Occipital lobe (tissue), 2 donors: ENCODE results near the gene PRXL2B.

DNA sequence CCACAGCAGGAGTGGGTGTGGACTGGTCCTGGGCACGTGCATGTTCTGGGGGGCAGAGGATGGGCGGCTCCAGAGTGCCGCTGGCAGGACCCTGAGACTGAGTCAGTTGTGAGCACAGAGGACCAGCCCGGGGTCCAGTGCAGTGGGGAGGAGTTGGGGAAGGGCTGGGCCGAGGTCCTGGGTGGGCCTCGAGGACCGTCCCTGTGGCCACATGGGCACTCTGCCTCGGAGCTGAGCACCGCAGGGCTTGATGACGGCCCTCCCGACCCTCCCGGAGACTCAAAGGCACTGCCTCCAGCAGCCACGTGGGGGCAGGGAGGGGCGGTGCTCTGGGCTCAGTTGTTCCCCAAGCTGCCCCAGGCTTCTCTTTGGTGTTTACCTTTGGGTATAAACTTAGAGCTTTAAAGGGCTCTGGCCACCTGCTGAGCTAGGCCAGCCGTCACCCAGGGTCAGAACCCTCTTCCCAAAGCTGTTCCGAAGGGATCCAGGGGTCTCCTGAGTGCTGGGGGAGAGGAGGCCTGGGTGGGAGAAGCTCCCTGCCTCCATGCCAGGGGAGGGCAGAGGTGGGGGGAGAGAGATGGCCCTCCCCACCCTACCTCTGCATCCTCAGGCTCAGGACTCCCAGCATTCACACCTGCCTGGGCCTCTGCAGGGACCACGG, 79.9 kb downstream of the MORN1 start:
- RAMPAGE, long total RNA, result no peak

DNA sequence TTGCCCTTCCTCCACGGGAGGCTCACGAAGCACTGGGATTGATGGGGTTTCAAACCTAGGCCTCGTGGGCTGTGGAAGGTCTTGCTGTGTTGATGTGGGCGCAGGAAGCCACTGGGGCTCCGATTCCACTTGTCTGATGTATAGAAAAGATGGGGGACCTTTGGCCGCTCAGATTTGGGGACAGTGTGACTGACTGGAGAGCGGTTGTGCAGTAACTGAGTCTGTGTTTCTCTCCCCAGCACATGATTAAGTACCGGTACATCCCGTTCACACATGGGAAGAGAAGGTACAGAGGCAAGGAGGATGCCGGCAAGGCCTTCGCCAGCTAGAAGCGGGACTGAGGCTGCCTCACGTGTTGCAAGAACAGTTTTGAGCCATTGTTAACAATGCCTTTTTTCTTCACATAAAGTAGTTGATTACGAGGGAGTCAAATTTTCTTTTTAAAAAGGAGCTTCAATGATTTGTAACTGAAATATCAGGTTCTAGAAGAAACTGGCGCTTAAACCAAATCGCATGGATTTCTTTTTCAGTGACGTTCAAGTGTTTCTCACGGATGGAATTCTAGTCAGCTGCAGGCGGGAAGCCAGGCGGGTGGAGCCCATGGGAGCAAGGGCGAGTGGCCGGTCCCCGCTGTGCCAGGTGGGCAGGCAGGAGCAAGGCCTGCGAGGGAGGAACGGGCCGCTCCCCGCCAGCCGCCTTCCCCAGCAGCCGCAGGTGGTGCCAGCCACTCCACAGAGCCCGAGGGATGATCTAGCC, 9.4 kb downstream of the PEX10 start:
- RAMPAGE, long total RNA, result no peak

DNA sequence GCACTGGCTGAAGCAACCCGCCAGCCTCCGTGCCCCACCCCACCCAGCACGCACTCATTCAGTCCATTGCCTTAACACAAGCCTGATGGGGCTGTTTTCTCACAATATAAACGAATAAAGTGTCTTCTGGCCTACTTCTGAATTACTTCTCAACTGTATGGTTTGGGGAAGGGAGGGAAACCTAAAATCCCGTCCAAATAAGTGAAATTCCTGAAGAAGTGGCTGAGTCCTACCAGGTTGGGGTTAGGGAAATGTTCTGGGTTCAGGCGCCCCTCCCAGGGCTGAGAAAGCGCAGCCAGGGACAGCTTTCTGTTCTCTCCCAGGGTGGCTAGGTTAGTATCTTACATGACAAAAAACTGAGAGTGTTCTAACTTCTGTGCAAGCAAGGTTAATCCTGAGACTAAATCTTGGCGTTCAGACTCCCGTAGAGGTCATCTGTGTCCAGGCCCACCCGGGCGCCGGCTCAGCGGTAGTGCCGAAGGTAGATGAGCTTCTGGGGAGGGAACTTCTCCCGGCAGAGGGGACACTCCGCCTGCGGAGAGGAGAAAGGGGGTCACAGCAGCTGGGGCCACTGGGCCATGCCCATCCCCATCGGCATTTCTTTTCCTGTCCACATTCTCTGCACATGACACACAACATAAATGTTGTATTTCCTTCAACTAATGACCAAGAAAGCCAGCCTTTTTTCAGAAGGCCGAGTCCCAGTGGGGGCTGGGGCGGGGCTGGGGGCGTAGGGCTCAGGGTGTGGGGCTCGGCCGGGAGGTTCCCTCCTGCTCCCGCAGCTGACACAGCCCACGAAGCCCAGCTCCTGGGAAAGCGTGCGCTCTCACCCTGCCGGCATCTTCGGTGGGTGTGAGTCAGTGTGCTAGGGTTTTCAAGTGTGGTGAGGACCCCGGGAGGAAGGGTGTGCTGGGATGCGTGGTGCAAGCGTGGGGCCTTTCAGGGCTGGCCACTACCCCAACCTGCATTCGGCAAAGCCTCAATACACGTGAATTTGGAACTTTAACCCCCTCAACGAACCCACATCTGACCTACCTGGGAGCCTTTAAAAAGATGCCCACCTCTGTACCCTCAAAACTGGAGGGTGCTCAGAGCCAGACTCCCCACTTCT, 6.7 kb downstream of the PEX10 start:
- RAMPAGE, long total RNA, result no peak

DNA sequence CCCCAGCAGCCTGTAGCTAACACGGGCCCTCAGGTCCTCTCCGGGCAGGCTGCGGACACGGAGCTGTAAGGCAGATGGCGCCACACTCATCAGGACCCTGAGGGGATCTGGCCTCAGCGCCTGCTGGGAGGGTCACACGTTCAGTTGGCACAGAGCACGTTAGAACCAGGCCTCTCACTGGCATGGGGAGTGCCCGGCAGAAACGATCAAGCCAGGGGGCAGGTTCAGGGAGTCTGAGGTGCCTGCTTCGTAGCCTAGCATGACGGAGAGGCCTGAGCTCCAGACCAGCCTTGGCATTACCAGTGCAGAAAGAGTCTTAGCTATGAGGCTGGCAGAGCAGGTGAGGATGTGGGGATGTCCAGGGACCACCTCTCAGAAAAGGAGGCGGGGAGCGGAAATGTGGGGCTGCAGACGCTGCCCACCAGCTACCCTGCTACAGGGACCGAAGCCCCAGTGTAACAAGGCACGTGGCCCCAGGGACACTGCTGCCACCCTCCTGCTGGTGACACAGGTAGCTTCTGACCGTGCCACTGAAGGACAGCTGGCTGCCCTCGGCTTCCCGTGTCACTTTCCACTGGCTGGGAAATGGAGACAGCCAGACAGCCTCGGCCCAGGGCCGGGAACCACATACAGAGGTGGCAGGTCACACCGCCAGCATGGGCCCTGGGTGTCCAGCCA, 5.4 kb downstream of the PEX10 start:
- RAMPAGE, long total RNA, result no peak

DNA sequence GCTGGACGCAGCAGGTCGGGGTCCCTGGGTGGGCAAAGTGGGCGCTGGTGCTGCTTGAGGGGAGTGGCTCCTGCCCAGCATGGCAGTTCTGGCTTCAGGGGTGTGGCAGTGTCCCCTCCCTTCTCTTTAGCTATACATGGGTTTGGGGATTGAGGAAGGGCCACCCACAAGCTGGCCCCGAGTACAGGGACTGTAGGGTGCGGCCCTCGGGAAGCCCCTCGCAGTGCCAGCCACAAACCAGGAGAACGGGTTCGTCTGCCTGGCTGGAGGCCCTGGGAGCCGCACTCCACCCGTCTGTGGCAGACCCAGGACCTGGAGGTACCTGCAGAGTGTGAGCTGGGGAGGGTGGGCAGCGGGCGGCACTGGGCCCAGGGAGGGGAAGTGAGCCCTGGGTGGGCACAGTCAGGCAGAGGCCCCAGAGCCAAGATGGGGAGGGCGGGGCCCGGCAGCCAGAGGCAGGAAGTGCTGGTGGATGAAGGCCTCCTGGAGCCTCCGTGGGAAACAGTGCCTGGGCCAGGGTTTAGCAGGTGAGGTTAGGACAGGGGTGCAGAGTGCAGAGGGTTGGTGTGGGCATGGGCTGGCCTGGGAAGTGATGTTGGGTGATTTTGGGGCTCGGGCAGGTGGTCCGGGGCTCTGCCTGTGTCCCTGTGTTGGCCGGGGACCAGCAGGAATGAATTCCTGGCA, 4.0 kb upstream of the PEX10 start:
- RAMPAGE, long total RNA, result no peak

DNA sequence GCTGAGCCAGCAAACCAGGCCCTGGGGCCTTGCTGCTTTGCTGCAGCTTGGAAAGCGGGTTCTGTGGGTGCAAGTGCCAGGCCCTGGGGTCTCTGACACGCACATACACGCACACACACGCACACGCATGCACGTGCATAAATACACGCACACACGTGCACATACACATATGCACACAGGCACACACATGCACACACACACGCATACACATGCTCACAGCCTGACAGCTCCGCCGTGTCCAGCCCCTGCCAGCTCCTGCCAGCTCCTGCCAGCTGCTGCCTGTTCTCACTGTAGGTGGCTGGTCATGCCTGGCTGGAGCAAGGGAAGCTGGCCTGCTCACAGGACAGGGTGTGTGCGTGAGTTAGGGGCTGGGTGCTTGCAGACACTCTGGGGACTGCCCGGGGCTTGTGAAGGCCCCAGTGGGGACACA, 4.8 kb downstream of the PLCH2 start:
- RAMPAGE, long total RNA, result no peak

DNA sequence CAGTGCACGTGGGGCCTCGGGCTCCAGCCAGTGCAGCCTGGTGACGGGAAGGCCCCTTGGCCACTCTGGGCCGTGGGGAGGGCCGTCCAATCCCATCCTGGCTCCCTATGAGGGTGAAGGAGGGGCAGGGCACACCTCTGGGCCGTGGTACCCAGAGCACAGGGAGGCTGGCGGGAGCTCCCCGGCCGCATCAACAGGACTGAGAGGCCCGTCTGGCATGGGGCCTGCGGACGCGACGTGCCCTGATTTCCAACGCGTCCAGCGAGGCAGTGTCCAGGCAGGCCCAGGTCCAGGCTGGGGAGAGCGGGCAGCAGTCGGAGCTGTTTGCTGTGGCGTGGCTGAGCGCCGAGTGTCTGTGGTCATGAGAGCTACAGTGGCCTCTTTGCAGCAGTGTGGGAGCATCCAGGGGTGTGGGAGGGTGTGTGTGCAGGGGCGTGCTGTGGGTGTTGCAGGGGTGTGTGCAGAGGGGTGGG, 17.4 kb downstream of the PLCH2 start:
- RAMPAGE, long total RNA, result no peak

- RAMPAGE, long total RNA, result no peak
These were observed 8.8 kb upstream of the TNFRSF14 start for GRCh38 chr1:2547463-2547678.

- RAMPAGE, long total RNA, result no peak
These were observed 3.1 kb upstream of the PRXL2B start for GRCh38 chr1:2583262-2584148.

DNA sequence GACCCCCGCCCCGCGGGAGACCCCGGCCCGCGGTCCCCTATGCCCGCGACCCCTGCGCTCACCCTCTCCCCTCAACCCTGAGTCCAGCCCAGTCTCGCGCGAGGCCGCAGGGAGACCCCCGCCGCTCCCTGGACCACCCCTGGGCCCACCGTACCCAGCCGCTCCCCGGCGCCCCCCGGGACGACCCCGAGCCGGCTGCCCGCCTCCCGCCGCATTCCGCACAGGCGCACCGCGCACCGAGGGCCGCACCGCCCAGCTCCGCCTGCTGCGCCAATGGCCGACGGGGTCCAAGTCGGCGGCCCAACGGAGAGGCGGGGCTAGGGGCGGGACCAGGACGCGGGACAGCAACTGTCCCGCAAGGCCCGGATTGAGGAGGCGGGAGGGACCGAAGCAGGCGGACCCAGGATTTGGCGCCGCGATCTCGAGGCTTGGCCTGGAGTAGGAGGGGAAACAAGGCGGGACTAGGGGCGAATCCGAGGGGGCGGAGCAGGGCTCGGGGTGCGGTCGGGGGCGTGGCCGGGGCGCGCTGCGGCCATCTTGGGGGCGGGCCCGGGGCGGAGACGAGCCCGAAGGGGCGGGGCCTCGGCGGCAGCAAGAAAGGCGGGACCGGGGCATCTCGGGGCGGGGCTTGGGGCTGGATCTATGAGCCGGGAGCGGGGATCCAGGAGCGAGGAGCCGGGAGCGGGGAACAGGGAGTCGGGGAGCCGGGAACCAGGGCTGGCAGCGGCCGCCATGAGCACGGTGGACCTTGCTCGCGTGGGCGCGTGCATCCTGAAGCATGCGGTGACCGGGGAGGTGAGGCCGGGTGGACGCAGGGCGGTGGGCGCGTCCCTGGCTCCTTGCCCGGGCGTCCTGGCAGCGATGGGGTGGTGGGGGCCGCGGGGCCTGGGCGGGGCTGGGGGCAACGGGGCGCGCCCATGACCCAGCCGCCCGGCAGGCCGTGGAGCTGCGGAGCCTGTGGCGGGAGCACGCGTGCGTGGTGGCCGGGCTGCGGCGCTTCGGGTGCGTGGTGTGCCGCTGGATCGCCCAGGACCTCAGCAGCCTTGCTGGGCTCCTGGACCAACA, at the start of gene PRXL2B:
Gene PRXL2B, plus strand, starts transcription at position 624 of the 1,065 bp plus-strand sequence.
- RAMPAGE, long total RNA, result start-site peak on the plus strand centred at position 678 of the sequence, 29 bp wide, 36 and 37 reads in 2 replicates

- RAMPAGE, long total RNA, result no peak
These were observed 61.4 kb upstream of the ACTRT2 start for GRCh38 chr1:2959906-2960292.

DNA sequence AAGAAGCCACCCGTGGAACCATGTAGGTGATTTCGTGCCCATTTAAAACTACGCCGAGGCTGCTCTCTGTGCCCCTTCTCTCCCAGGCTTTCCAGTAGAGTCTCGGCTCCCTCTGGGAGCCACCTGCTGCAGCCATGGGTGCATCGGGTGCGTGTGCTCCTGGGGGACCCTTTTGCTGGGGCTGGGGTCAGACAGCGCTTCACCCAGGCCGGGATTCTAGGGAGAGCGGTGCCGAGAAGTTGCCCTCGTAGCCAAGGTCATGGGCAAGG, 27.8 kb downstream of the PRDM16 start:
- RAMPAGE, long total RNA, result no peak

GRCh38 chr1:3105436-3105978, 36.5 kb downstream of the PRDM16 start:
- RAMPAGE, long total RNA, result no peak

DNA sequence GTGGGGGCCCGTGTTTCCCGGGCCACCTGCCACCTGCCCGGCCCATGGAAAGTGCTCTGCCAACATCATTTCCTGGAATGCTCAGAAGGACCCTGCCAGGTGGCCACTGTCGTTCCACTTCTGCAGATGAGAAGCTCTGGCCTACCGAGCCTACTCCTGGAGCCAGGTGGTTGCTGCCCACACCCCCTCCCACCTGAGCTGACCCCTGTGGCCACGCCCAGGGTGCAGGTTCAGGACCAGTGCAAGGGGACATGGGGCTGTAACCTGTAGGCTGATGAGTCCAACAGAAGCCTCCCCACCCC, 99.7 kb downstream of the PRDM16 start:
- RAMPAGE, long total RNA, result no peak

- RAMPAGE, long total RNA, result no peak
These were observed 105.9 kb downstream of the PRDM16 start for GRCh38 chr1:3174806-3175327.

- RAMPAGE, long total RNA, result no peak
These were observed 126.5 kb downstream of the PRDM16 start for GRCh38 chr1:3195501-3195984.

- RAMPAGE, long total RNA, result no peak
These were observed 135.7 kb downstream of the PRDM16 start for GRCh38 chr1:3204418-3205318.

DNA sequence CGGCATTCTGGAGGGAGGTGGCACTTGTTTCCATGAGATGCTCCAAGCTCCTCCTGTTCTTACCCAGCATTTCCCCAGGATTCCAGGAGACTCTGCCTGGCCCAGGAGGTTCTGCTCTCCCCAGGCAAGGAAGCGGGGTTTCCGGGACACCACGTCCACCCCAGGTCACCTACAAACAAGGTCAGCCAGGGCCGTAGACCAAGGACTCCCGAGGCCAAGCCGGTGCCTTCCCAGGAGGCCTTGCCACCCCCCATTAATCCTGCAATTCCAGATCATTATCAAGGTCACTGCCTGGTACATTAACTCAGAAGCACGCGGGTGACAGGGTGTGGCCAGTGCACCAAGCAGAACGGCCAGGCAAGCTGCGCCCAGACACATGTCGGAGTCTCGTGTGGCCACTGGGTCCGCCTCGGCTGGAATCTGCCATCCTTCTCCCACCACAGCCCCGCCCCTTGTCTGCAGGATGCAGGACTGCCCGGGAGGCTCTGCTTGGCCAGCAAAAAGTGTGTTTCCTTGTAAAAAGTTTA, 144.7 kb downstream of the PRDM16 start:
- RAMPAGE, long total RNA, result no peak

DNA sequence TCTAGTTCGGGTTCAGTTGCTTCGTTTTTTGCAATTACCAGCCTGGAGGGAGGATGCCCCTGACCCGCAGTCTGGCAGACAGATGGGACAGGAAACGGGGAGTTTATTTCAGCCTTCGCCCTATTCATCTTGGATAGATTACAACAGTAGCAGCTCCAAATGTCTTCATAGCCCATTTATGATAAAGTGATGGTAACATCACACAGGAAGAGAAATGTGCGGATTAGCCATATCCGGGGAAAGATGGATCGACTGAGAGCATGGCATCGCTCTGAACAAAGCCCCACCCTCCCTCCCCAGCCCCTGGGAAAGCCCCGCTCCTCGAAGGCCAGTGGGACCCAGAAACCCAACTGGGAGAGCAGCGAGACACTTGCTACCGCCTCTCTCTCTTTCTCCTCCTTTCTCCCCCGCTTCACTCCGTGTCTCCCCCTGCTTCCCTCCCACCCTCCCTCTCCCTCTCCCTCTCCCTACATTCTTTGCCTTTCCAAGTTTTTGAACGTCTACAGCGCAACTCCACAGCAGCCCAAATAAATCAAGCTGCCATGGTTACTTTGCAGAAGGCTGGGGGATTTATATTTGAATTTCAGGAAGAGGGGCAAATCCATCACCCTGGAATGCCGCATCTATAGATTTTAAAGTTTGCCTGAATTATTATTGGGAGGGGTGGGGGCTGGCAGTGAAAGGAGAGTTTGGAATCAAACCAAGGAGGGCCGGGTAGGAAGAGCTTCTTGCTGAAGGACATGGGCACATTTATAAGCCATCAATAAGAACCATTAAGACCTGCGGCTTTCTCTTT, 139.5 kb upstream of the ARHGEF16 start:
- RAMPAGE, long total RNA, result no peak

DNA sequence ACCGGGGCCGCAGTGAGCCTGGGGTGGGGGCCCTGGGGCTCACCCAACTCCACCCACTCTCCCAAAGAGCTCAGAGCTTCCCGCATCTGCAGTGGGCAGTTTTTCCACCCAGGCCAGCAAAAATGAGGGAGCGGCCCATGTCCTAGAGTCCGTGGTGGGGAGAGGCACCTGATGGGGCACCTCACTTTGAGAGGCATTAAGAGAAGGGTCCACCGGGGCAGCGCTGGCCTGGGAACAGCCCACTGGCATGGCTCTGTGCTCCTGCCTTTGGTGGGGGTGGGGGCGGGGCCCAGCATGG, 105.8 kb upstream of the ARHGEF16 start:
- RAMPAGE, long total RNA, result no peak